H4 (cell line): ENCODE results near the gene BCAS4.

DNA sequence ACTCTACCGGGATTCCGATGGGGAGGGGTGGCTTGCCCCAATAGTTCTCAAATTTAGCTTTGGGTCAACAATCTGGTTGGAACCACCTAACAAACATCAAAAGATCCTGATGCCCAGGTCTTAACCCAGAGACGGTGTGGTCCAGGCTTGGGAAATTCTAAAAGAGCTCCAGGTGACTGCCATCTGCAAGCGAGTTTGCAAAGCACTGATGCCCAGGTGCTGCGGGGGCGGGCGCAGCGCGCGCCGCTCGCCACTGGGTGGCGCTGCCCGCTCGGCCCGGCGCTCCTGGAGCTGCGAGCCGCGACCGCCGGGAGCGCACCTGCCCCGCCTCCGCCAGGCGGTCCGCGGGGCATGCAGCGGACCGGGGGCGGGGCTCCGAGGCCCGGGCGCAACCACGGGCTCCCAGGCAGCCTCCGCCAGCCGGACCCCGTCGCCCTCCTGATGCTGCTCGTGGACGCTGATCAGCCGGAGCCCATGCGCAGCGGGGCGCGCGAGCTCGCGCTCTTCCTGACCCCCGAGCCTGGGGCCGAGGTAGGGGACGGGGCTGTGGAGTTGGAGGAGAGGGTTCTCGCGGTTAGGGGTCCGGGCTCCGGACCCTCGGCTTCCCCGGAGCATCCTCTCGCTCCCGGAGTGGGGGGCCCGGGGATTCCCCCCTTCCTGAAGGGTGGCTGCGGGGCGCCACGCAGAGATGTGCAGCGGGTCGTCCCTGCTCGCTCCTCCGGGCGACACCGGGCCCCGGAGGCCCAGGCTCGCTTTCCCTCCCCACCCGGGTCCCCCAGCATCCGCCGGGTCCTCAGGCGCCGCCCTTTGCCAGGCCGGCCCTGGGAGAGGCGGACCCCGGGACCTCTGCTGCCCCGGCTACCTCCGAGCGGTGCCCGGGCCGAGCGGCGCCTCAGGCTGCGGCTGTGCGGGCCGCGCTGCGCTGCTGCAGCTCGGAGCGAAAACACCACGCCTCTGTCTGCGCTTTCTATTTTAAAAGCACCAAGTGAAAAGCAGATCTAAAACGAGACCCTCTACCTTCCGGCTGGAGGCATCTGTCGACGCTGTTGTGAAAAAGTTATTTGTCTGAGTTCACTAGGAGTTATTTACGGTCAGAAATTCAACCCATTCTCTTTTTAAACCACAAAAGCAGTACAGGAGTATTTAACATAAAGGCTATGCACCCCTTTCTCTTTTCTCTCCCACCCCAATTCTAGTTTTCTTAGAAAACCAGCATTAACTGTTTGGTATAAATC, at the start of gene BCAS4:
Gene BCAS4, plus strand, starts transcription at position 419 of the 1,235 bp plus-strand sequence.
- RAMPAGE, long total RNA: start-site peak on the plus strand centred at position 409 of the sequence, 49 bp wide, 65 reads

DNA sequence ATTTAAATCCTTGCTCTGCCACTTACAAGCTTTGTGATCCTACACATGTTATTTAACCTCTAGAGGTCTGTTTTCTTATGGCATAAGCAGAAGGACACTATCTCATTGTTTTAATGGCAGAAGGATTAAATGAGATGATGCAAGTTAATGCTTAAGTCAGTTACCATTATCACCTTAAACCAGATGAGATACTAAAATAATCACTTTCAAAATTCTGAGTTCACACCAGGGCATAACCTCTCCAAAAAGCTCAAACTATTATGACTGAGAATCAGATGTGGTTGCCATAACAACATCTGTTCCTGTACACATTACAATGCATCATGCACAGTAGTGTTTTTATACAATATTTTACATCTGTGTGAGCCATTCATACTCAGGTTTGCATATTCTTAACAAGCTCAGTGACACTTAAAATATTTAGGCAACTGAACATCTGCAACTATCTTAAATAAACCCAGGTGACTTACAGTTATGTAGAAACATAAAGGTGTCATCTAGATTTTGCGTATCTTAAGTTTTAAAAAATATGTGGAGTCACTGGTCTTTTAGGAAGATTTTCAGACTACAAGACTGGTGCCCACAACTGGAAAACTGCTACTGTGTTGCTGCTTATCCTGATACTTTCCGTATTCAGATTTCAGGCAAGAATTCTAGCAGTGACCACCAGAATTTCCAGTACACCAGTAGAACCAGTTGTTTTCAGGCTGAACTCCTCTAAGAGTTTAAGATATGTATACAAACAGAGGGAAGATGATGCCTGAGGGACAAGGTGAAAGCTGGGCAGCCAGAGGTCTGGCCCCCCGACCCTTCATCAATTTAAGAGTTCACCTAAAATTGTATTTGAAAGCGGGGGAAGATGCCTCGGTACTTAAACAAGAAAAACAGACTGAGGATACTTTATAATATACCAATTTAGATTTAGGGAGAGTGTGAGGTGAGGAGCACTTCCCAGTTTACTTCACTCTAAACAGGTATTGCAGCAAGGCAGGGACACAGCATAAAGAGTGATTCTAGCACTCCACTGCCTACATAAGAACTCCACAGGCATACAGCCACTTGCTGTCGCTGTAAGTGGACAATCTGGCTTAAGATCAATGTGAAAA, 9.9 kb downstream of the ADNP start:
- RAMPAGE, long total RNA: no peak

DNA sequence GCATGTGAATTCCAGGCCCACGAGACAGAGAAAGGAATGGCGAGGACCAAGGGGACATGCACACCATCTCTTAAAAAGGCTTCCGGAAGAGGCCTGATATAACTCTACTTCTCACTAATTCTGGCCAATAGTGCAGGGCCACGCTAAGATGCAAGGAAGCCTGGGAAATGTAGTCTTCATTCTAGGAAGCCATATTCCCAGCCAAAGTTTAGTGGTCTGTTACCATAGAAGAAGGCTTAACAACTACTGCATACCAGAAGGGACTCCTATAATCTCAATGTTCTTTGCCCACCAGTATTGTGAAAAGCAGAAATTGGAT, 177.1 kb upstream of the KCNG1 start:
- RAMPAGE, long total RNA: no peak

- RAMPAGE, long total RNA: no peak
Observed at GRCh38 chr20:51426740-51427514, 115.6 kb downstream of the NFATC2 start.

- RAMPAGE, long total RNA: no peak
Observed at GRCh38 chr20:51500835-51501487, 41.6 kb downstream of the NFATC2 start.

DNA sequence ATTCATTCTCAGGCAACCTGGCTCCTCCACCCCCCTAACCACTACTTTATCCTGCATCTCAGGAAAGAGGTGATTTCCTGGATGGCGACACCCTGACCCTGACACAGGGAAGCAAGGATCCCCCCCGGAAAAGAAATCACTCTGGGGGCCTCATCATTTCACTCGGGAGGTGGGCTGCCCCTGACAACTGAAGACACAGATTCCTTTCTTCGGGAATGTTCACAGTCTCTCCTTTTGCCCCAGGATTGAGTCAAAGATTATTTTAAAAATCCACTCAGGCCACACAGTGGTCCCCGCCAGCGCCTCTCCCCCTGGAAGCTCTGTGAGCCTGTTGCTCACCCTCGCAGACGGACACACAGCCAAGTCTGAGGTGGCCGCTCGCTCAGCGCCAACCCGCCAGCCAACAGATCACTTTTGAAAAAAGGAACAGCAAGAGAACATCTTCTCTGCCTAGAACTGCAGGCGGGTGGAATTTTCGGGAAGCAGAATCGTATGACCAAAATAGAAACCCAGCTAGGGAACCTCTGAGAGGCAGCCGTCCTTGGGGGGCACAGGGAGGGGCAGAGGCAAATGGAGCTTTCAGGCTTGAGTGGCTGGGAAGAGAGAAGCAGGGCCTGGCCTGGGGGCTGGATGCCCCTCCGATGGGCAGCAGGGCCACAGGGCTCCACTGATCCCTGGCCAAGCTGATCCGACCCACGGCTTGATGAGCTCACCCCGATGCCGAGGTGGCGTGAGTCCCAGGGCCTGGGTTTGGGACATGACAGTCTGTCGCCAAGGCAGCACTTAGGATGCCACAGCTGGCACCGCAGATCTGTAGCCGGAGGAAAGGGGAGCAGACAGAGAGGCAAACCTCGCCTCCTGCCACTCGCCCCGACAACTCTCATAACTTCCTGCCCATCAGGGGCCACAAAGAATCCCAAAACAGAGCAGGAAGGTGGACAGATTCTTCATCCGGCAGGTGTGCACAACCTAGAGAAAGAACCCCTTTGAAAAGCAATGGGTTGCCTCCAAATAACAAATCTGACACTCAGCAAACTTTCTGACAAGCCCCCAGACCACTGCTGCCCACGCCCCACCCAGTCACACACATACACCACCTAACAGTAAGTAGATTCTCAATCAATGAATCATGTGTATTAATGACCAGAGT, 9.9 kb downstream of the NFATC2 start:
- RAMPAGE, long total RNA: no peak

- RAMPAGE, long total RNA: no peak
Observed at GRCh38 chr20:51562112-51562381, 19.5 kb upstream of the NFATC2 start.

DNA sequence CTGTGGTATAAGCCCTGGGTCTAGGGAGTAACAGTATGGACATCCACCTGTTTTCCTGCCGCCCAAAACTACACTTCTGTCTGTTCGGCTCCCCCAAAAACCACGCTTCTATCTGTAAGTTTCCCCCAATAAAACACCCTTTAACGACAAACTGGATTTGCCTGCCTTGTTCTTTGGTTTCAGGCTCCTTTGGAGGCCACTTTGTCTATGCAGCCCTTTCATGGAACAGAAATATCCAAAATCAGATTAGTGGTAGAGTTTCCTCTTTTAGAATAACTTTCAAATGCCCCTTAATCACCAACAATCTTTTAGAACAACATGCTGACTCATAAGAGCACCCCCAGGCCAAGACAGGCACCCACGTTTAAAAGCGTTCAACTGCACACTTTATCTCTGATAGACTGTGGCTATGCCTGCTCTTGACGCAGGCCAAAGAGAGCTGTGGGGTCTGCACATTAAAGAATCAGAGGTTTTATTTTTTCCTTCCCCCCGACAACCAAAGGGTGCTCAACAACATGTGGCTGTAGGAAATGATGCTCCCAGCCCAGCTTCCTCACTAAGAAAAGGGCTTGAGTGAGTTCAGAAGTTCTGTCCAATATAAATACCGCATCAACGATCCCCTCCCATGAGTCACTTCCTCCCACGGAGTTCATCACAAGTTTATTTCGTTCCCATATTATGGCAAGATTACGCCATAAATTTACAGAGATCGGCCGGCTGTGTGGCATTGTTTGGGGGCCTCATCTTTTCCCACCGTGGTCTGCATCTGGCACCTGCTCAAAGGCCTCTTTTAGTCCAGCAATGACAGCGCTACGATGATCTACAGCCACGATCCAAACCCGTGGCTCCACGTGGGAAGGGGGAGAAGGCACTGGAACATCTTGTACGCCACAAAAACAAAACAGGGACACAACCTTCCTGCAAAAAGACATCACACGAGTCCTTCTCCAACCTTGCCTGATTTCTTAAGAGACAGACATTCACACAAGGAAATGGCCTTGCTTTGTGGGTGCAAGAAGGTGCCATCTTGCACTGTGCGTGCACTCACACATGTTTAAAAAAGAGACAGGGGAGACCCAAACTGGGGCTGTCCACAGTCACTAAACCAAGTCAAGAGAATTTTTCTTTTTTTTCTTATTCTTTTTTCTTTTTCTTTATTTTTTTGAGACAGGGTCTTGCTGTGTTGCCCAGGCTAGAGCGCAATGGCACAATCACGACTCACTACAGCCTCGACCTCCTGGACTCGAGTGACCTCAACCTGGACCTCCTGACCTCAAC, 88.8 kb upstream of the NFATC2 start:
- RAMPAGE, long total RNA: no peak

GRCh38 chr20:51760925-51761214, 7.3 kb downstream of the ATP9A start:
- RAMPAGE, long total RNA: no peak

DNA sequence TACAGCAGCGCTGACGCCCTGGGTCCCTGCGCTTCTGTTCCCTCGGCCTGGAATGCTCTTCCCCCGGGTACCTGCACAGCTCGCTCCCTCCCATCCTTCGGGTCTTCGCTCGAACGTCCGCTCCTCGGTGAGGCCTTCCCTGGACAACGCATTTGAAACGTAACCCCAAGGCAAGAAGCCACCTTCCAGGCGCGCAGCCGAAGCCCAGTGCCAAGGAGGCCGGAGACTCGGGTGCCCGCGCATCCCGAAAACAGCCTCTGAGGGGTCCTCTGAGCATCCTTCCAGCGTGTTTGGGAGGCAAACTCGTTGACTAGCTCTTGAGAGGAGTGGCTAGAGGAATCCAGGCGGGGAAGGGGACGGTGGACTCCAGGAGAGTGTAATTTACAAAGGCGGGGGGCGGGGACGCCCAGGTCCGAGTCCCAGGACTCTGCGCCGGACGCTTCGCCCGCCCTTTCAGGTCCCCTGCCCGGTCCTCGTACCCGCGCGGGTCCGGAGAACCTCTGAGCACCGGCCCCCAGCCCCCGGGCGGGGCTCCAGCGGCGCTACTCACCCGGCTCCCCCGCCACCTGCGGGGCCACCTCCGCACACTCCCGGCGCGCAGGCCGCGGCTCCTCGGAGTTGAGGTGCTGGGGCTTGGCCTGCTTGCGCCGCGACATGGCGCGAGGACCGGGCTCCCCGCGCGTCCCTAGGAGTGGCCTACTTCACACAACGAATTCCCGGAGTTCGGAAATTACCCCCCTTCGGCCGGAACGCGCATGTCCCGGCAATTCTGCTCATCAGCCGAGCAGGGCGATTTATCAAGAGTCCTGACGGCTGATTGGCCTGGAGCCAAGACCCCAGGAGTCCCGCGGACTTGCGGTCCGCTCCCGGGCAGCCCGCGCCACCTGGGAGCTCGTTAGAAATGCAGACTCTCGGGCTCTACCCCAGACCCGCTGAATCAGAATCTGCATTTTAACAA, 86.7 kb downstream of the ZFP64 start:
- RAMPAGE, long total RNA: no peak

- RAMPAGE, long total RNA: no peak
Observed at GRCh38 chr20:52616450-52617036, 355.6 kb upstream of the TSHZ2 start.

DNA sequence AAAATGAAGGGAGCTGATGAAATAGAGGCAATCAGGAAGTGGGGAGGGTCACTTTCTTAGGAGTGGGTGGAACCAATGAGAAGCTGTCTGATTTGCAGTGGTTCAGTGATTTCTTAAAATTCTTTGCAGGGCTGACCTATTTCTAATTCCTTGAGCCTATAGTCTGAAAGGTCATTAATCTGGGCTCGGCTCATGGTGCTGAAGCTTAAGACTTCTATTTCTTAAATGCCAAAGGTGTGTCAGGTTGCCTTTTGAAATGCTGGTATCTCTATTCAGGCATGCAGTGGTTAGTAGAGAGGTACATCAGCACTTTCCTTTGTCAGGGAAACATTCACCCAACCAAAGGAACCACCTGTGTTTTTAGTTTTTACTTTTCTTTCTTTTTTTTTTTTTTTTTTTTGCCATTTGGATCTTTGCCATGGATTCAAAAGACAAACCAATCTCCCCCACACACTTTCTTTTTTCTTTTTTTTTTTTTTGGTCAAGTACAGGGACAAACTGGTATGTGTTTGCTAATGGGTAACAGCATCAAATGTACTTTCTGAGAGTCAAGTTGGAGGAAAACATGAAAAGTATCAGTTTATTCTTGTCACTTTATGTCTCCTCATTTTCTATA, 296.4 kb upstream of the TSHZ2 start:
- RAMPAGE, long total RNA: no peak

- RAMPAGE, long total RNA: no peak
Observed at GRCh38 chr20:53567049-53568146, 26.2 kb downstream of the ZNF217 start.

GRCh38 chr20:53576672-53577514, 16.7 kb downstream of the ZNF217 start:
- RAMPAGE, long total RNA: no peak

DNA sequence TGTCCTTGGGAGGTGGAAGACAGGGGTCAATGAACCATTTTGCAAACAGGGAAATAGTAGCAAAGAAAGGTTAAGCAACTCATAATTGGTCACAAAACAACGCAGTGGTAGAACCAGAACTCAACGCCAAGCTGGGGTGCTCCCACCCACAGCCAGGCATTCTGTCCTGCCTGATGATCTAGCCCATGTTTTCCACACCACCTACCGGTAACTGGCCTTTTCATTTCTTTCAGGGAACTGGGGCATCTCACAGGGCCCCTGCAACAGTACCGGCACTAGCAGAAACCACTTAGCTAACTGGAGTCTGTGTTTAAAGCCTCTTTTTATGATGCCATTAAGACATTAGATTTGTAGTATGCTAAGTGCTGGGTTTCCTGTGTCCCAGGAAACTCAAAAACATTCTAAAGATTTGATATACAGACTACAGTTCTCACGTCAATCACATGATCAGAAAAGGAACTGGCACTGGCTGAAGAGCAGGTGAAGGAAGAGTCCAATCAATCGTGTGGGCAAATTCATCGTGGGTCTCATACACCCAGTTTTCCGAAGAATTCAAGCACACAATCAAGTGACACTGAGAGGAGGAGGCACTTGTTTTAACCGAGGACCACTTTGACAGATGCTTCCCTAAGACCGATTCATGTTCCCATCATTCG, 13.7 kb downstream of the ZNF217 start:
- RAMPAGE, long total RNA: no peak

DNA sequence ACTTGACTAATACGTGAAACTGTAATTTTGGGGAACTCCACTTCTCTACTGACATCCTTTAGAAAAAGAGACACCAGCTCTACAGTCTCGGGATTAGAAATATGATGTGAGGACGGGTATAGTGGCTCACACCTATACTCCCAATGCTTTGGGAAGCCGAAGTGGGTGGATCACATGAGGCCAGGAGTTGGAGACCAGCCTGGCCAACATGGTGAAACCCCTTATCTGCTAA, 8.6 kb downstream of the ZNF217 start:
- RAMPAGE, long total RNA: no peak

GRCh38 chr20:53589468-53590118, 4.0 kb downstream of the ZNF217 start:
- RAMPAGE, long total RNA: no peak

DNA sequence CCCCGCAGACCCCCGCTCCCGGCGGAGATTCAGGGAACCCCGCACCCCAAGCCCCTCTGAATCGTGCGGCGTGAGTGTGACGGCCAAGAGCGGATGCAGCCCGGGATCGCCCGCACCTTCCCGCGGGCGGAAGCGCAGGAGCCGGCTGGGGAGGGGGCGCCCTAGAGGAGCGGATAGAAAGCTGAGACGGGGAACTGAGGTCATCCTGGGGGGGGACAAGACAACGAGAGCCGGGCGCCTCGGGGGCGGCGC, 273 bp downstream of the ZNF217 start:
- RAMPAGE, long total RNA: no peak

- RAMPAGE, long total RNA: no peak
Observed at GRCh38 chr20:53611234-53612059, 17.8 kb upstream of the ZNF217 start.

- RAMPAGE, long total RNA: no peak
Observed at GRCh38 chr20:53643137-53643597, 49.5 kb upstream of the ZNF217 start.